Measurements from ENCODE around the gene CCNH.

DNA sequence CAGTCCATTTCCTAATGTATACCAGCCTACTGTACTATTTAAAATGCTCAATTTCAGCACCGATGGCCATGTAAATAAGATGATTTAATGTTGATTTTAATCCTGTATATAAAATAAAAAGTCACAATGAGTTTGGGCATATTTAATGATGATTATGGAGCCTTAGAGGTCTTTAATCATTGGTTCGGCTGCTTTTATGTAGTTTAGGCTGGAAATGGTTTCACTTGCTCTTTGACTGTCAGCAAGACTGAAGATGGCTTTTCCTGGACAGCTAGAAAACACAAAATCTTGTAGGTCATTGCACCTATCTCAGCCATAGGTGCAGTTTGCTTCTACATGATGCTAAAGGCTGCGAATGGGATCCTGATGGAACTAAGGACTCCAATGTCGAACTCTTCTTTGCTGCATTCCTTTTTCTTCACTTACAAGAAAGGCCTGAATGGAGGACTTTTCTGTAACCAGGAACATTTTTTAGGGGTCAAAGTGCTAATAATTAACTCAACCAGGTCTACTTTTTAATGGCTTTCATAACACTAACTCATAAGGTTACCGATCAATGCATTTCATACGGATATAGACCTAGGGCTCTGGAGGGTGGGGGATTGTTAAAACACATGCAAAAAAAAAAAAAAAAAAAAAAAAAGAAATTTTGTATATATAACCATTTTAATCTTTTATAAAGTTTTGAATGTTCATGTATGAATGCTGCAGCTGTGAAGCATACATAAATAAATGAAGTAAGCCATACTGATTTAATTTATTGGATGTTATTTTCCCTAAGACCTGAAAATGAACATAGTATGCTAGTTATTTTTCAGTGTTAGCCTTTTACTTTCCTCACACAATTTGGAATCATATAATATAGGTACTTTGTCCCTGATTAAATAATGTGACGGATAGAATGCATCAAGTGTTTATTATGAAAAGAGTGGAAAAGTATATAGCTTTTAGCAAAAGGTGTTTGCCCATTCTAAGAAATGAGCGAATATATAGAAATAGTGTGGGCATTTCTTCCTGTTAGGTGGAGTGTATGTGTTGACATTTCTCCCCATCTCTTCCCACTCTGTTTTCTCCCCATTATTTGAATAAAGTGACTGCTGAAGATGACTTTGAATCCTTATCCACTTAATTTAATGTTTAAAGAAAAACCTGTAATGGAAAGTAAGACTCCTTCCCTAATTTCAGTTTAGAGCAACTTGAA, 109.6 kb downstream of the VCAN start:
- PRO-cap, result no peak

DNA sequence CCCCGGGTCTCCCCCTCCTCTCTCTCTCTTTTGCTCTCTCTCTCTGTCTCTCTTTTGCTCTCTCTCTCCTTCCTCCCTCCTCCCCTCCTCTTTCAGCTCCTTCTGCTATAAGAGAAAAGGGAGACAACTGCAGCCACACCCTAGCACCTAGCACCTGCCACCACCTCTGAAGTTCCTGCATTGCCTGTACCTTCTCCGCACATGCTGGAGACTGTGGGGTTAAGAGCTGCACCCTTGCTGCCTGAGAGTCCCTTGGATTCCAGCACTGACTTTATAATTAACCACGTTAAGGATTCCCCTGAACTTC, 227 bp upstream of the EDIL3 start:
- PRO-cap, result no peak

GRCh38 chr5:85663371-85664051, 954.2 kb upstream of the COX7C start:
- PRO-cap, result no peak

DNA sequence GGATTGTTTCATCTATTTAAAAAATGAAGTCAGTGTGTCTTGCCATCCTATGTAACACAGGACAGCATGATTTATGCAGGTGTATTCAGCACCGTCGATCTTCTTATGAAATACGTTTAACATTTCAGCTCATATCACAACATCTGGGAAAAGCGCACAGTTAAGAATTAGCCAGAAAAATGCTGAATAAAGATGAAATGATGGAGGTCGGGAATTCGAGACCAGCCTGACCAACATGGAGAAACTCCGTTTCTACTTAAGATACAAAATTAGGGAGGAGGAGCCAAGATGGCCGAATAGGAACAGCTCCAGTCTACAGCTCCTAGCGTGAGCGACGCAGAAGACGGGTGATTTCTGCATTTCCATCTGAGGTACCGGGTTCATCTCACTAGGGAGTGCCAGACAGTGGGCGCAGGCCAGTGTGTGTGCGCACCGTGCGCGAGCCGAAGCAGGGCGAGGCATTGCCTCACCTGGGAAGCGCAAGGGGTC, 107.3 kb upstream of the COX7C start:
- PRO-cap, result no peak

DNA sequence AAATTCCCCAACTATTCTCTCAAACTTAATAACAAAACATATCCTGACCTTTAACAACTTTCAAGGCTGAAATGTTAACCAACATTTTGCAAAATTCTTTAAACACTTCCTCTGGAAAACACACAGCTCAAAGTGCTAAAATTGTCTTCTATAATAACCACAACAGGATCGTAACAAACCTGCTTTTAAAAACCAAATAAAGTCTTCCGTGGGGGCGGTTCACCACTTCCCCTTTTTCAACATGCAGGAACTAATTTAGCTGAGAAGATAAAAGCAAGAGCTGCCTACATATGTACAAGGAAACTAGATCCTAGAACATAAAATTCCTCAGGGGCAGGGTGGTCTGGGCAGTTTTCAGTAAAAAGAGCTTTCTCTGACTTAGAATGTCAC, 186.2 kb upstream of the RASA1 start:
- PRO-cap, result no peak

DNA sequence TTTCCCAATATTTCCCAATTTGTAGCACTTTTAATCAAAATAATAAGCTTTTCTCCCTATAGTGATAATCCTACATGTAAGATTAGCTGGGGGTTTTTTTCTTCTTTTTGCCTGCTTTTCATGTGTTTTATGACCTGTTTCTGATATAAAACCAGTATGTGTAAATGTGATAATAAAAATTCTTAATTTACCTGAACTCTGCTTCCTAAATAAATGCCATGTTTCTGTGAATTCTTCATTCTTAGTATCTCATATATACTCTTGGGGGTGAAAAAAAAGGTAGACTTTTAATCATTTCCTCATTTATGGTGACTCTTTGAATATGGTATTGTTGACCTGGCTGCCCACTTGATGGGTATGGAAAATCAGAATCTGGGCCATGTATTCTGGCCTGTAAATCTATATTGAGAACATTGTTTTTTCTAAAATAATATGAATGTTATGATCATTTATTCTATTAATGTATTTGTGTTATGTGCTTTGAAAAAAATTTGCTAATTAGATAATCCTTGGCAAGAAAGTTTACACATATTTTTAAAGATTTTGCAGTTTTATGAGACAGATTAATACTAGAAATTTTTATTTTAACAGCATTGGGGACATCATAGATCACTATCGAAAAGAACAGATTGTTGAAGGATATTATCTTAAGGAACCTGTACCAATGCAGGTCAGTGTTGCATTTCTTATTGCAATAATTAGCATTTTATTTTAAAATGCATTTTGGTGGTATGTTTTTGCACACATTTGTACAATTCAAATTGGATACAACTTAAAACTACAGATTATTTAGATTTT, 60.0 kb downstream of the CCNH start:
- PRO-cap, result no peak

- PRO-cap, result no peak
Observed at GRCh38 chr5:87363601-87364559, 48.9 kb downstream of the CCNH start.

- PRO-cap, result no peak
Observed at GRCh38 chr5:87369111-87369755, 43.5 kb downstream of the CCNH start.

DNA sequence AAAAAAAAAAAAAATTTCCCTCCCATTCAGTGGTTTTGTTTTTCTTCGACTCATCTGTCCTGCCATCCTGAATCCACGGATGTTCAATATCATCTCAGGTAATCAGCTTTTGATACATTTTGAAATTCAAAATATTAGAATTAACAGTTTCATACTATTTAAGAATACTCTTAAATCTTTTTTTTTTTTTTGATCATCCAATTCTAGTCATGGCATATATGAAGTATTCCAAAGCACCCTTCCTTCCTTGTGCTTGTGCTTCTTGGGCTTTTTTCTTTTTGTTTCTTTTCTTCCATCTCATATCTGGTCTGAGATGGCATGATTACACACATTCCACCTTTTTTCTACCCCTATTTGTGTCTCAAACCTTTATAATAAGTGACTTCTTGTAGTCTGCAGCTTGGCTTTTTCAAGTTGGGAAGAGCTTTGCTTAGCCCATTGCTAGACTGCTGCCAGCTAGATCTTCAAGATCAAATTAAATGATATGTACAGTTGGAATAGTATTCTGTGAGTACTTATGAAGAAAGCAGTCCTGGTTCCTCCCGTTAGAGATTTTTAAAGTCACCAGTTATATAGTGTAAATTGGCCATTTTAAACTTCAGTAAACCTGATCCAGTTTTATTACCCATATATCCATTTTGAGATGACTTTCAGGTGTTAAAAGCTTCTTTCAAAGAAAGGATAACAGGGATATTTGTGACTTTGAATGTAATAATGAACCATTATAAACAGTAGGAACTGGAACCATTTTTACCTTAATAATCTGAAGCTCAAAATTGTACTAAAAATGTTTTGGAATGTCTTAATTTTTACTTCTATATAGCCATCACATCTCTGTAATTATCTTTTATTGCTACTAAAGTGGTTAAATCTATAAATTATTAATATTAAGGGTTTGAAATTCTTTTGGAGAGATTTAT, 28.8 kb downstream of the CCNH start:
- PRO-cap, result no peak

DNA sequence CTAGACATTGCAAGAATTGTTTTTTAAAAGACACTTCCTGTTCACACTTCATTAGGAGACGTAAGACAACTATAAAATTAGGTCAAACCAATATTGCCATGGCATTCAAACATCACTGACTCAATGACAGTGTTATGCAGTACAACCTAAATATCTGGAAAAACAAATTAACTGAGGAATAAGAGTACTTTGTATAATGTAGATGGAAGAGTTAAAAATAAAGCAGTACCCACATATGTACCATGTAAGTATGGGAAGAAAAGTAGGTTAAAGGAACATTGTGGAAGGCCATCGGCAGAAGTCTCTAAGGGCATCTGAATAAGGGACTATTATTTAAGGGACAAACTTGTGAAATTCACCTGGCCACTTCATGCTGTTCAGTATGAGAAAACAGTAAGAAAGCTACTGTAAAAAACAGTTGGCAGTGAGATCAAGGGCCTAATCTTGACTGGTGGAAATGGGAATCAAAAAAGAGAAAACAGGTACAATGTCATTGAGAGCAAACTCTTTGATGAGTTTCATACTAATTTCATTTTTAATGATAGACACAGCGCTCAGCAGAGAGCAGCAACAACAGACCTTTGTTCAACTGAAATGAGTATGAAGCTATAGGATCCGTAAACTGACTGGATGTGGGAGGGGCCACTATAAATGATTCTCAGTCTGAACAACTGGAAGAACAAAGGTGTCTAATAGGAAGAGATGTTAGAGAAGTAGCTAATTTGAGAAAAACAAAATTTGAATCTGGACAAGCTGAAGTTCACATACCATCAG, 4.2 kb downstream of the CCNH start:
- PRO-cap, result no peak

DNA sequence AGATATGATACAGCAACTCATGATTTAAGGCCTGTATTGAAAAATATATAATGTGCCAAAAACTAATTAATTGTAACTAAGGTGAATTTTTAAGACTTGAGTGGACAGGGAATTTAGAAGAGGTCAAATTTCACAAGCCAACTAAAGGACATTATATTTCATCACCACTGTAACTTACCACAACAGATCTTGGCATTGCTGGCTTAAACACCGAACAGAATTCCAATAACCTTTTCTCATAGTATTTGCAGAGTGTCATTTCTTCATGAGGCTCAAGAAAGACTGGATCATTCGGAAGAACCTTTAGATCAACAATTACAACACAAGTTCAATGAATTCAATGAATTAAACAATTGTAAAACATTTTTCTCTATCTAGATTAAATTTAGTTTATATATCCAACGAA, 1.7 kb downstream of the CCNH start:
- PRO-cap, result no peak

- PRO-cap, result no peak
Observed at GRCh38 chr5:87412256-87413071, at the start of gene CCNH. TSS of gene CCNH (minus strand) at chr5:87412930.

DNA sequence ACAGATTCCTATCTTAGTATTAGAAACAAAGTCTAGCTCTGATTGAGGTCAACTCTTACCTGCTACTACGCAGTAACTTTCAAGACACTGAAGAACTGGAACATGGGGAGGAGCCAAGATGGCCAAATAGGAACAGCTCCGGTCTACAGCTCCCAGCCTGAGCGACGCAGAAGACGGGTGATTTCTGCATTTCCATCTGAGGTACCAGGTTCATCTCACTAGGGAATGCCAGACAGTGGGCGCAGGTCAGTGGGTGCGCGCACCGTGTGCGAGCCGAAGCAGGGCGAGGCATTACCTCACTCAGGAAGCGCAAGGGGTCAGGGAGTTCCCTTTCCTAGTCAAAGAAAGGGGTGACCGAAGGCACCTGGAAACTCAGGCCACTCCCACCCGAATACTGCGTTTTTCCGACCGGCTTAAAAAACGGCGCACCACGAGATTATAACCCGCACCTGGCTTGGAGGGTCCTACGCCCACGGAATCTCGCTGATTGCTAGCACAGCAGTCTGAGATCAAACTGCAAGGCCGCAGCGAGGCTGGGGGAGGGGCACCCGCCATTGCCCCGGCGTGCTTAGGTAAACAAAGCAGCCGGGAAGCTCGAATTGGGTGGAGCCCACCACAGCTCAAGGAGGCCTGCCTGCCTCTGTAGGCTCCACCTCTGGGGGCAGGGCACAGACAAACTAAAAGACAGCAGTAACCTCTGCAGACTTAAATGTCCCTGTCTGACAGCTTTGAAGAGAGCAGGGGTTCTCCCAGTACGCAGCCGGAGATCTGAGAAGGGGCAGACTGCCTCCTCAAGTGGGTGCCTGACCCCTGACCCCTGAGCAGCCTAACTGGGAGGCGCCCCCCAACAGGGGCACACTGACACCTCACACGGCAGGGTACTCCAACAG, 216.2 kb downstream of the TMEM161B start:
- PRO-cap, result no peak

GRCh38 chr5:88143132-88143674, 125.4 kb downstream of the TMEM161B start:
- PRO-cap, result no peak

GRCh38 chr5:88674670-88675539, 208.1 kb downstream of the MEF2C start:
- PRO-cap, result no peak

DNA sequence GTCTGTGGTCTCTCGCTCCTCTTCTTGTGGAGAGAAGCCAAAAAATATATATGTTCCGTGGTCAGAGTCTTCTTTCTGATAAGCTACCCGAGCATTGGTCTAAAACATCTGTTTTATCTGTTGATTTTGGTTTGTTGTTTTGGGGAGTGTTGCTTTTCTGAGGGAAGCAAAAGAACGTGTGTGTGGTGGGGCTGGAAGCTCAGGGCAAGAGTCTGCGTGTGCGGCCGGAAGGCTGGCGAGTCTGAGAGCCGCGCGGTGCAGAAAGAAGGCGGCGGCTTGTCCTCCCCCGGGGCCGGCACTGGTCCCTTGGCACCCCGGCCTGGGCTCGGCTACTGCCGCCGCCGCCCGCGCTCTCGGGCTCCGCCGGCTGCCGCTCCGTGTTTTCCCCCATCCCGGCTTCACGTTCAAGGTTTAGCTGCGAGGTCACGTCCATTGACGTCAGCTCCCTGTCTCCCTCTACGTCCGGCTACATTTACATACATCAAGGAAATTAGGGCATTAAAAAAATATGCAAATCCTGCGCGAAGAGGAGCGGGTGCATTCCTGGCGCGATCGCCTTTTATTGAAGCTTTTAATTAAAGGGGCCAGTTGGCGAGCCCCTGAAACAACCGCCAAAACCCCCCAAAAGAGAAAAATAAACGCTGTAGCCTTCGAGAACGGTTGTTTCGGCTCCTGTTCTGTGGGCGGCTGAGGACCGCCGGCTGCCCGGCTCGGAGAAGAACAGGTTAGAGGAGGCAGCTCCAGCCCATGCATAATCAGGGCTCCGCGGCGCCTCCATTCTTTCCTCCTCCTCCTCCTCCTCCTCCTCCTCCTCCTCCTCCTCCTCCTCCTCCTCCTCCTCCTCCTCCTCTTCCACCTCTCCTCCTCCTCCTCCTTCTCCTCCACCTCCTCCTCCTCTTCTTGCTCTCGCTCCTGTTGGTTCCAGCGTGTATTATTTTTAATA, 207.2 kb downstream of the MEF2C start:
- PRO-cap, result no peak

DNA sequence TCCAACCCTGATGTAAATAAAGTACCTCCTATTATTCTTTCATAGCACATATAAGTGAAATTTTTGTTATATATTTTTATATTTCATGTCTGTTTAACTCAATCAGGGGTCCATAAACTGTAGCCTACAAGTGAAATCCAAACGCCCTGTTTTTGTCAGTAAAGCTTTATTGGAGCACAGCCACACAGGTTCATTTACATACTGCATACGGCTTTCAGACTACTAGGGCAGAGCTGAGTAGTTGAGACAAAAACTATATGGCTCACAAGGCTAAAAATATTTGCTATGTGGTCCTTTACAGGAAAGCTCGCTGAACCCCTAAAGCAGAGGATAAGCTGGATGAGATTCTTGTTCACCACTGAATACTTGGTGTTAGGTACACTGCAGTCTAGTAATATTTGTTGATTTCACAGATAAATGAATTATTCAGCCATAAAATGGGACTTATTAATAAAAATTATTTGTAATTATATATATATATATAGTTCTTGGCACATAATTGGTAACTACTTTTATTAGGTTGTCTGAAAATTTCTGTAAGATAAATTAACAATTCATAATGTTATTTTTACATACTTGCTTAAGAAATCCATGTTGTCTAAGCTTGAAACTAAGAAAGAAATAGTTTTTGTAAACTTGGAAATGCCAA, 63.3 kb downstream of the MEF2C start:
- PRO-cap, result no peak

DNA sequence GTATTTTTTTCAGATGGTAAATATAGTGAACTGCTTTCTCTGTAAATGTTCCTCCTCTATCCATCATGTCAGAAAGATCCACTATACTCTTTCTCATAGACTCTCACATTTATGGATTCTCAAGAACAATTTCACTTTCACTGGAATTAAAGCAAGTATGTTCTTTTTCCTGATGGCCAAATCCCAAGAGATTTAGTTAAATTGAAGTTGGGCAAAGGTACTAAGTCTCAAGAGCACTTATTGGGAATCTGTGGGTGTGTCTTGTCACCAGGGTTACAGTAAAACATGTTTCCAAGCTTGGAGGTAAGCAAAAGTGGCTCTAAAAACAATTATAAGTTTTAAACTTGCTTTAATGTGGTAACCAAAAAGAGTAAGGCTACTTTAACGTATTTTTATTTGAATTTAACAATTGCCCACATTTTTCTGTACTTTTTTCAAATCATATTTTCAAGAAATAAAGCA, 387.6 kb downstream of the CETN3 start:
- PRO-cap, result no peak

DNA sequence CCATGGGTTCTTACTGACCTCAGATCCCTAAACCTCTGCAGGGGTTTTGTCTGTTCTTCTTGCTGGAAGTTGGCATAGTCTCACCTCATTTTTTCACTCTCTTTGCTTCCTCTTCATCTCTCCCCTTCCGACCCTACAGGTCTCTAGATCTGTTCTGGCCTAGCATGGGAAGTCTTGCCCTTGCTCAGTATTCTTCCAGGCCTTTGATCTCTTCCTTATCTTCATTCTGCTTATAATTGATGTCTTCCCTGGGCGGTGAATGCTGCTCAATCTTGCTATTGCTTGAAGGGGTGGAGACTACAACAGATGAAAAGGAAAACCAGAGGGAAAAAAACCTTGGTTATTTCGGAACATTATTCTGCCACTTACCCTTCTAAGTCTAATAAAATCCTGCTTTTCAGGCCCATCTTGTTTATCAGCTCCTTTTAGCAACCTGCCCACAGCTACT, 375.5 kb downstream of the ADGRV1 start:
- PRO-cap, result no peak

- PRO-cap, result no peak
Observed at GRCh38 chr5:91162273-91163174, 220.6 kb downstream of the ARRDC3 start.

Data from peritoneum (tissue), 1 donor.